Cerebellum (tissue), 5 donors: Measurements from ENCODE around the genes TAT and ZNF821.

- PRO-cap, 3 experiments = no peak in any of the 3 experiments
- RAMPAGE, long total RNA = no peak
These were observed 26.7 kb downstream of the CALB2 start for GRCh38 chr16:71385232-71385671.

DNA sequence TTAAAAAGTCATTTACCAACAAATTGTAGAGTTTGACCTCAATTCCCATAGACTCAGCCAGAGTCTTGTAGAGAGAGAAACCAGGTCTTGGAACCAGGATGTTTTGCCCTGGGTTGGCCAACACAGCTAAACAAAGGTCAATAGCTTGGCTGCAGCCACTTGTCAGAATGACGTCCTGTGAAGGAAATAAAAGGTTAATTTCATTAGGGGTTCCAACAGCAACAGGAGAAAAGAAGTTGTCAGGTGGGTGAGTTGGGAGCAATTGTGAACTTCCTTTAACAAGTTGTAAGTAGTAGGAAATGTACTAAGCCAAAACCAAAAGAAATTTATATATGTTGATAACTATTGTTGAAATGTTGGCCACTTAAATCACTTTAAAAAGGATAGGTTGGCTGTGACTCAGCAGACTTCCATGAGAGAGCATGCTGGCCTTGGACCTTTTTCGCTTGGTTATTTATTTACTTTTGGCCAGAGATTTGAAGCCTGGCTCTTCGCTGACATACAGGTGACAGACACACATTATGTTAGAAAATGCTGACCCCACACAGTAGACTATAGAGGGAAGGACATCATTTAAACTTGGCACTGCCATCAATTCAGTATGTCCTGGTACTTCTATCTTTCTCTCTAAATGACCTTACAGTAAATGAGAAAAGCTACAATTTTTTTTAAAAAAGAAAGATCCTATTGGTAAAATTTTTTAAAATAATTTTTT, 4.2 kb downstream of the TAT start:
- PRO-cap, 3 experiments = no peak in any of the 3 experiments
- RAMPAGE, long total RNA = no peak

DNA sequence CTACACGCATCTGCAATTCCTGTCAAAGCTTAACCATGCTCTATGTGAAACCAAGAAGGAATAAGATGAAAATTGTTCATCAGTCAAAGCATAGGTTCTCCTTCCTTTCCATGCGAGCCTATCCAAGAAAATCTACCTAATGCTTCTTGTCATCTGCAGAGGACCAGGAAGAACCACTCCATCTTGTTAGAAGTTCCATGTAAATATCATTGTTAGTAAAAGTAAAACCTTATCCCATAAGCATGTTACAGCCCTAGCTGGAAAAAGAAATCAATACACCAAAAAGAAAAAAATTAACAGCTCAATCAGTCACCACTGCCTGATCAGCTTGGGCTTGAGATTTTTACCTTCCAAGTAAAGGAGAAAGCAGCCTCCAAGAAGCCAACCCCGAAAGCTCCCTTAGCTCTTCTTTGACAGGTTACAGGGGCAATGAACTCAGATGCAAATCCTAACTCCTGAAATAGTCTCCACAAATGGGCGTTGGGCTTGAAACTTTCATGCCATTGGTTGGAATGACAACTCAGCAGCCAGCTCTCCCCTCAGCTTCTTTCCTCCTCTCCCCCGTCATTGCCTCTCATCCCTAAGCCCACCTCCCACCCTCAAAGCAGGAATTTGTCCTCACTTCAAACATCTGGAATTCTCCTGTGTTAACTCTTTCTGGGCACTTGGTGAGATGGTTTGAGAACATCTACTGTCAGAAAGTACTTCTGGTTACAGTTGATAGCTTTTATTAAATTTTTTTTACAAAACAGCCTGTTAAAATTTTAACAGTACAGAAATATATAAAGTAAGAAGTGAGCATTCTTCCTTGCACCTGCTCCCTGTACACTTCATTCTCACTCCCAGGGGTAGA, at the start of gene TAT:
Gene TAT, minus strand, starts transcription at position 431 of the 853 bp plus-strand sequence.
- PRO-cap, 3 experiments = no peak in any of the 3 experiments
- RAMPAGE, long total RNA = no peak

GRCh38 chr16:71731585-71731967, 7.1 kb upstream of the PHLPP2 start:
- PRO-cap, 3 experiments = no peak in any of the 3 experiments
- RAMPAGE, long total RNA = no peak

DNA sequence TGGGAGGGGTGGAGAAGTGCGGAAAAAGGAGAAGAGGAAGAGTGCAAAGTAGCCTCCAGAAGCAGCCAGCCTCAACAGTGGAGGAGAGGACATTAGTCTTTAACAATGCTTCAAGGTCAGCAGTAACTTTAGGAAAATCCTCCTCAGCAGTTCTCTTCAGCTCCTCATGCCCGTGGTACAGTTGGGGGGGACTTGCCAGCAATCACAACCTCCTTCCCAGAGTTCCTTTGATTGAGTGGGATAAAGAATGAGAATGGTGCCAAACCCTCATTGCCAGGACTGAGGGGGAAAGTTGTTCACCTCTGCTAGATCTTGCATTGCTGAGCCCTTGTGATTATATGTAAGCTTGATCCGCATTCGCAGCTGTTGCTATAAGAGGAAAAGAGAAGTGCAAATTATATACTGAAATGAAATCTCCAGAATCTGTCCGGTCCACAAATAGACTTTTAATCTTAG, 8.3 kb upstream of the PHLPP2 start:
- PRO-cap, 3 experiments = no peak in any of the 3 experiments
- RAMPAGE, long total RNA = no peak

DNA sequence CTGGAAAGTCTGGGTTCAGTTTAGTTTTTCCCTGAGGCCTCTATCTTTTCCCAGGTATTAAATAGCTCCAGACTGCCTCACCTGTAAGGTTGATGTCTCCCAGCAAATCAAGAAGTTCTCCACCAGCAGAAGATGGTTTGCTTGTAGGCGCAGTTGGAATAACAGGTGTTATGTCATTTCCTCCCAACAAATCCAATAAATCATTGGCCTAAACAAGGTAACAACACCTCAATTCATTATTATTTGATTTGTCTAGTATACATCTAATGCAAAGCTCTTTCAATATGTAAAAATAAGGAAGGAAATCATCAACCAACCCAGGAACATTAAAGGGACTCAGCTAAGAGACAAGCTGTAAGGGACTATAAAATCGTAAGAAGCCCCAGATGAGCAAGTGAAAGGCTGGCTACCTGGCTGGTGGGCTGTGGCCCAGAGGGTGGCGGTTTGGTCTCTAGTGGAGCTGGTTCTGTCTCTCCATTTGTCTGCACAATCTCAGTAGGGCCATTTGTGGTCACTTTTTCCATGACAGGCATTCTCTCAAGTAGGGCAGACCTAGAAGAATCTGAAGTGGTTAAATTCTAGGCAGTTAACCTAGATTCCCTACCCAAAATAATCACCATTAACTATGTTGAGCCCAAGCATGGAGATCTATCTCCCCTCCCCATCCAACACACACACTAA, 20.7 kb upstream of the PHLPP2 start:
- PRO-cap, 3 experiments = no peak in any of the 3 experiments
- RAMPAGE, long total RNA = no peak

DNA sequence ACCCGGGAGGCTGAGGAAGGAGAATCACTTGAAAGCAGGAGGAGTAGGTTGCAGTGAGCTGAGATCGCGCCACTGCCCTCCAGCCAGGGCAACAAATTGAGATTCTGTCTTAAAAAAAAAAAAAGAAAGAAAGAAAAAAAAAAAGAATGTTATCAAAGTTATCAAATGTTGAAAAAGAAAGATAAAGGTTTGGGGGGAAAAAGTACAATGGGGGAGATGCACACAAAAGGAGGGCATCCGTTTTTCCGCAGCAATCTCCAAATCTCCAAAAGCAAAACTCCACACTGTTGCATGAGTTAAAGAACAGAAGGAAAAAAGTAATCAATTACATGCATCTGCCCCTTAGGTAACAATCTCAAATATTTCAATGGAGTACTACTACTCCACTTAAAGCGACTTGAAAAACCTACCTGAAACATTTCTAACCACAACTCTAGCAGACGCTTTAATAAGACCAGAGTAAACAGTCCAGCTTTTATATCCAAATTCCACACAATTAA, 30.0 kb downstream of the AP1G1 start:
- PRO-cap, 3 experiments = no peak in any of the 3 experiments
- RAMPAGE, long total RNA = no peak

GRCh38 chr16:71859908-71860843, 14.4 kb downstream of the ATXN1L start:
- PRO-cap, 3 experiments = no peak in any of the 3 experiments
- RAMPAGE, long total RNA = no peak

- PRO-cap, 3 experiments = peak in 3 of 3 experiments; most common plus-strand start chr16:71884276 (in 1); most common minus-strand start chr16:71884135 (in 1)
- RAMPAGE, long total RNA = no peak
These were observed at the start of gene ZNF821 for GRCh38 chr16:71883692-71884500. ZNF821 (minus strand) TSS chr16:71884182.

GRCh38 chr16:72023905-72024522, 15.5 kb downstream of the DHODH start:
- PRO-cap, 3 experiments = no peak in any of the 3 experiments
- RAMPAGE, long total RNA = no peak

DNA sequence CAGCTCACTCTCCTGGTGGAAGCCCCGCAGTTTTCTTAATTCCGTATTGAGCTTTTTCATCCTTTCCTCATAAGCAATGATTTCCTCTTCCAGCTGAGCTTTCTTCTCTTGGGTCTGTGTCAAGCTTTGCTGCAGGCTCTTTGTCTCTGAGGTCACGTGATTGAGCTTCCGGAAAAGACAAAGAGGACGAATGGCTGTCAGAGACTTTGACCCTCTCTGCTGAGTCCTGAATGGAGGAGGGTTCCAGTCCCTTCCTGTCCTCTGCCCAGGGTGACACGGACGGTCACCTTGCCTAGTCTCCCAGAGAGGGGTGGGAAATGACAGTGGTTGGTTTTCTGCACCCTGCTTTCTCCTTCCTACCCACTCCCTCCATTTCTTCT, 31.6 kb downstream of the DHX38 start:
- PRO-cap, 3 experiments = no peak in any of the 3 experiments
- RAMPAGE, long total RNA = no peak

GRCh38 chr16:72130155-72130775, 36.6 kb downstream of the DHX38 start:
- PRO-cap, 3 experiments = no peak in any of the 3 experiments
- RAMPAGE, long total RNA = no peak

DNA sequence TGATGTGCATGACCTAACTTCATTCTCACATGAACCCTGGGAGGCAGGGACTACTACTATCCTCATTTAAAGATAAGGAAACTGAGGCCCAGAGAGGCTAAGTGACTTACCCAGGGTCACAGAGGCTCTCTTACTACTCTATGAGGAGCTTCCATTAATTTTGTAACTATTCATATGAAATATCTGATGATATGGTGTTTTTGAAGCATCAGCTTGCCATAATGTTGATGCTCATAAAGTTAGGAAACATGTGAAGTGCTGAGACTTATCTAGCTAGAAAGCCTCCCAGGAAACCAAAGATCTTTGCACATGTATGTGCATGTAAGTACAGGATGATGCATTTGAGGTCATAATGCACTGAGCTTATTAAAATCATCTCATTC, 341 bp downstream of the PMFBP1 start:
- PRO-cap, 3 experiments = no peak in any of the 3 experiments
- RAMPAGE, long total RNA = no peak

GRCh38 chr16:72664274-72665460, 383.3 kb downstream of the ZFHX3 start:
- PRO-cap, 3 experiments = peak in 1 of 3 experiments; most common plus-strand start chr16:72665133 (in 1); most common minus-strand start chr16:72664940 (in 1)
- RAMPAGE, long total RNA = no peak

DNA sequence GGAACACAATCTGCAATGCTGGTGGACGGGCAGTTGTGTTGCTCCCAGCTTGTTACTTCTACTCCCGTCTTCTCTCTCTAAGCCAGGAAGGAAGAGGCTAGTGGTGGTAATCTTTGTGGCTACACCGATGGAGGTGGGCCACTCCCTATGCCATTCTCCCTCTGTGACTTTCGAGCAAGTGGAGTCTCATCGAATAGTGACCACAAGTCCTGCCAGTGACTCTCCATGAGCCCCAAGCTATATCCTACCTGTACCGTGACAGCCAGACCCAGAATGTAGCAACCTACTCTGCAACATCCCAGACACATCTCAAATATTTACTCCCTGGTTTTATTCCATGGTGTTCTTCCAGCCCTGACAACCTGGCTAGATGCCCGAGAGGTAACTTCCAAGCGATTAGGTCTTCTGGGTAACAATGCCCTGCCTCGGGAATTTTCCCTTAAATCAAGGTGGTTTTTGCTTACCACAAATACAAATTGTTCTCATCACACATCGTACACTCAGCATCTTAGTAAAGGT, 211.8 kb downstream of the ZFHX3 start:
- PRO-cap, 3 experiments = no peak in any of the 3 experiments
- RAMPAGE, long total RNA = no peak

- PRO-cap, 3 experiments = no peak in any of the 3 experiments
- RAMPAGE, long total RNA = no peak
These were observed 170.6 kb downstream of the ZFHX3 start for GRCh38 chr16:72876970-72878002.

DNA sequence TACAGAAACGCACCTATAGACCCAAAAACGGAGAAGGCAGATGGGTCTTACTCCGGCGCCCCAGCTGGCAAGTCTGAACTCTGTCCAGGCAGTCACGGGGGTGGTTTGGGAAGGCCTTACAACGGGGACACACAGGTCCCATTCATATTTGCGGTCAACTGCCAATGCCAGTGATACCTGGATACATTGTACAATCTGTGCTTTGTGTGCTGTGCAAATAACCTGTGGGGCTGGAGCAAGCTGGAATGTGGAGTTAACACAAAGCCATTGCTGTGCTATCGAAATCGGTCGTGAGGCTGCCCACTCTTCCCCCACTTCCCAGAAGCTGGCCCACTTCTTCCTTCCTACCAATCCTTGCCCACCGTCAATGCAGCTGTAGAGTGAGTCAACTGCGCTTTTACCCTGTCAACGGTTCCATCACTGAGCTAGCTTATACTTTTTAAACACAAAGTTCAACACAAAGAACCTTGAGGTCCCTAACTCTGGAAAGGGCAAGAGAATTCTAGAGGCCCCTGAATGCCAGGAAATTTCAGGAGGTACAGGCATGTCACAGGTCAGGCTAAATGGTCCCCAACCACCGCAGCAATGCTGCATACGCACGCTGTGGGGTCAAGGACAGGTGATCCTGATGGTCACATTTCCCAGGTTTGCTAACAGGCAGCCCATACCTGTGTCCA, 122.9 kb downstream of the ZFHX3 start:
- PRO-cap, 3 experiments = no peak in any of the 3 experiments
- RAMPAGE, long total RNA = no peak

- PRO-cap, 3 experiments = no peak in any of the 3 experiments
- RAMPAGE, long total RNA = no peak
These were observed 109.2 kb downstream of the ZFHX3 start for GRCh38 chr16:72938625-72939168.

- PRO-cap, 3 experiments = no peak in any of the 3 experiments
- RAMPAGE, long total RNA = no peak
These were observed 90.4 kb downstream of the ZFHX3 start for GRCh38 chr16:72957517-72958010.

DNA sequence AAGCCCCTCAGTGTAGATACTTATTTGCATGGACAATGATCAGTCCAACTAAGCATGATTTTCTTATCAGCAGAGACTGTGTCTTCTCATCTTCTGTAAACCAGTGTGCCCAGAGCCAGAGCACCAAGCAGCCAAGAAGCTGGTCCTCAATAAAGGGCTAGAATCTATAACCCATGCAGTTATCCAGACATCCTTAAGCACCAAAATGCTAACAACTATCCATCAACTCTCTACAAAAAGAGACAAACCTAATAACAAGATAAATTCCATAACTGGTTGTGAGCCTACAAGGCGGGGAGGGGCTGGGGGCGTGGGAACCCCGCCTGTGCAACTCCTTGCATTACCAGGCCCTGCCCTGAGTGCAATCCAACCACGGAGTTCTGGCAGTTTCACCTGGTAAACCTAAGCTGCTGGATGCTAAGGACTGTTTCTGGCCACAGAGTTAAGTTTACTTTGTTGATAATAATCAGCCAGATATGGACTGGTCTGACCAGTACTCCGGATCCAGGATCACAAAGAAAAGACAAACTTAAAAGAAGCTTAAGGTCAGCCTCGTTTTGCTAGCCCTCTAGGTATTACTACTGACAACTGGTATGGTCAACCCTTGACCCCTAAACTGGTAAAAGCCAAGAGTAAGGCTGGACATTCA, 51.5 kb downstream of the ZFHX3 start:
- PRO-cap, 3 experiments = no peak in any of the 3 experiments
- RAMPAGE, long total RNA = no peak